ENCODE measurements around the gene MTHFS.

GRCh38 chr15:78406216-78406424, 31.9 kb upstream of the IREB2 start:
- RAMPAGE, total RNA: no peak

GRCh38 chr15:78448731-78449322, 10.8 kb downstream of the IREB2 start:
- RAMPAGE, total RNA: no peak

GRCh38 chr15:78461561-78462075, 23.6 kb downstream of the IREB2 start:
- RAMPAGE, total RNA: no peak

DNA sequence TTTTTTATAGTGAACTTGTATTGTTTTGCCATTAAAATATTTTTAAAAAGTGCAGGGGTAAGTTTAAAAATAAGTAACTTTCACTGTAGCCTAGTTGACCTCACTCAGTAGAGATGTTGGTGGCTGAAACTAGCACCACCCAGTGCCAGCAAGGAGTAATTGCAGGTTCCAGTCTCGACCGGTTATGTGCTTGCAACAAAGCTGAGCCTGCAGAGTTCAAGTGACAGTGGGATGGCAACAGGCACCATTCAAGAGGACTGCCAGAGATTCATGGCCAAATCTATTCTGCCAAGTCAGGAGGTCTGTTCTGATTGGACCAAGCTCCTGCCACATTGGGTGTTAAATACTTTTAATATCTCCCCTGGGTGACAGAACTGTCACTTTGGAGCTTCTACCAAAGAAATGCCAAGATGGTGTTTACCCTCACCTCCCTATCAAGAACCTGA, 2.7 kb downstream of the ADAMTS7 start:
- RAMPAGE, total RNA: no peak

DNA sequence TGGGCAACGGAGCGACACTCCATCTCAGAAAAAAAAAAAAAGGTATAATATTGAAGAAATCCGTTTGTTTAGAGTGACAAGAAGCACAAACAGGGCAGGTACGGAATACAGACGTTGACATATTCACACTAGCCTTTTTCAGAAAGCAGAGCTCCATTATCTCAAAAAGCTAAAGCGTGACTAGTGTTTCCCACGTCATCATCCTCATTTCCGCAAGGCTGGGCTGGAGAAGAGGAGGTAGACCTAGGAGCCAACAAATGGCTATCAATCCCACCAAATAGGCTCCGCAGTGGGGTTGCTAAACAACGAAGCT, 647 bp upstream of the MORF4L1 start:
- RAMPAGE, total RNA: no peak

DNA sequence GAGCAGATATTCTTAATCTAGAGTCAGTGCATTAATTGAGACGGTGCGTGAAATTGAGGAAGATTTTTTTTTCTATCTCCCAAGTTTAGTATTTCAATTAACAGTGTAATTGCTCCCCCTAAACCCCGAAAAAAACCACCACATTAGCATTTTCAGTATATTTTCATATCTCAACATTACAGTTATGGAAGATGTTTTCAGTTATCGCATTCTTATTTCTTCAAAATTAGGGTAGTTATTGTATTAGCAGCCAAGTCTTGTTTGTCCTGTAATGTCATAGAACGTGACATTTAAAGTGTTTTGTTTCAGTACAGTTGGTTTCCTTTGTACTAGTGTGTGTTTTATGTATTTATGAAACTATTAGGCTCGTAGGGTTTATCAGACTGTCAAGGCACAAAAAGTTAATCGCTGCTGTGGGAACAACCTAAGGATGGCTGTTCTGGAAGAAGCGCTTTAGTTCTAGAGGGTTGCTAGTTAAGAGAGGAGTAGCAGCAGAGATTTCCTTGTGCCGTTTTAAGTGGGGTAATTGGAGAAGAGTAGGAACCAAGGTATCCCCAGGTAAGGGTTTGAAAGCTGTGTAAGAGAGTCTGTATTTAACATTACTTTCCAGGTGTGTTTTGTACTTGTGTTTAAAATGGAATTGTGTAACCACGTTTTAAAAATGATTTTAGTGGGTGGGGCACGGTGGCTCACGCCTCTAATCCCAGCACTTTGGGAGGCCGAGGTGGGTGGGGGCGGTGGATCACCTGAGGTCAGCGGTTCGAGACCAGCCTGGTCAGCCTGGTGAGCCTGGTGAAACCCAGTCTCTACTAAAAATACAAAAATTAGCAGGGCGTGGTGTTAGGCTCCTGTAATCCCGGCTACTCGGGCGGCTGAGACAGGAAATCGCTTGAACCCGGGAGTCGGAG, 2.4 kb downstream of the MORF4L1 start:
- RAMPAGE, total RNA: no peak

GRCh38 chr15:78909855-78910426, 34.9 kb downstream of the CTSH start:
- RAMPAGE, total RNA: no peak

GRCh38 chr15:78951826-78952535, 7.1 kb upstream of the CTSH start:
- RAMPAGE, total RNA: no peak

GRCh38 chr15:79009238-79009643, 64.4 kb upstream of the CTSH start:
- RAMPAGE, total RNA: no peak

DNA sequence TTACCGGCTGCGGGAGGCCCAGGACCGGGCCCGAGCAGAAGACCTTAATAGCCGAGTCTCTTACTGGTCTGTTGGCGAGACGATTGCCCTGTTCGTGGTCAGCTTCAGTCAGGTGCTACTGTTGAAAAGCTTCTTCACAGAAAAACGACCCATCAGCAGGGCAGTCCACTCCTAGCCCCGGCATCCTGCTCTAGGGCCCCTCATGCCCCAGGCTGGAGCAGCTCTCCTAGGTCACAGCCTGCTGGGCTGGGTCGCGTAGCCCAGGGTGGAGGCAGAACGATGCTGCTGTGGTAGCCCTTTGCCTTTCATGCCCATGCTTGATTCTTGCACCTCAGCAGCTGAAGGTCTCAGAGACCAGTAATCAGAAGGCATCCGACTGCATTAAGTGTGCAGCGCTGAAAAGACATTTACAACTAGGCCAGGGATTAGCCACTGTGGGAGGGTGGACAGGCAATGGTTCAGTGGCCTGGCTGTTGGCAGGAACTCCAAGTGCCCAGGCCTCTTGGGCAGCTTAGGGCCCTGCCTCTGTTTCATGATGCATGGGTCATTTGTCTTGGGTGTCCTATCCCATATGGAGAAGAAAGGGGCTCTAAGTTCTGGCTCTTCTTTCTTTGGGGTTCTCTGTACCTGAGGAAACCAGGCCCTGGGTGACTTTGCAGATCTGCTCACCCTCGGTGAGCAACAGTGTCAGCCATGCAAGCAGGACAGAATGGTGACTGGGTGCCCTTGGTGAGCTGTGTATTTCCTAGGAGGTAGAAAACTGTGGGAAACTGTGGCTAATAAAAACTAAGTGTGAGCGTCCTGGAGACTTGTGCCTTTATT, 11.3 kb downstream of the TMED3 start:
- RAMPAGE, total RNA: no peak

GRCh38 chr15:79853527-79853822, 43.3 kb downstream of the MTHFS start:
- RAMPAGE, total RNA: no peak

DNA sequence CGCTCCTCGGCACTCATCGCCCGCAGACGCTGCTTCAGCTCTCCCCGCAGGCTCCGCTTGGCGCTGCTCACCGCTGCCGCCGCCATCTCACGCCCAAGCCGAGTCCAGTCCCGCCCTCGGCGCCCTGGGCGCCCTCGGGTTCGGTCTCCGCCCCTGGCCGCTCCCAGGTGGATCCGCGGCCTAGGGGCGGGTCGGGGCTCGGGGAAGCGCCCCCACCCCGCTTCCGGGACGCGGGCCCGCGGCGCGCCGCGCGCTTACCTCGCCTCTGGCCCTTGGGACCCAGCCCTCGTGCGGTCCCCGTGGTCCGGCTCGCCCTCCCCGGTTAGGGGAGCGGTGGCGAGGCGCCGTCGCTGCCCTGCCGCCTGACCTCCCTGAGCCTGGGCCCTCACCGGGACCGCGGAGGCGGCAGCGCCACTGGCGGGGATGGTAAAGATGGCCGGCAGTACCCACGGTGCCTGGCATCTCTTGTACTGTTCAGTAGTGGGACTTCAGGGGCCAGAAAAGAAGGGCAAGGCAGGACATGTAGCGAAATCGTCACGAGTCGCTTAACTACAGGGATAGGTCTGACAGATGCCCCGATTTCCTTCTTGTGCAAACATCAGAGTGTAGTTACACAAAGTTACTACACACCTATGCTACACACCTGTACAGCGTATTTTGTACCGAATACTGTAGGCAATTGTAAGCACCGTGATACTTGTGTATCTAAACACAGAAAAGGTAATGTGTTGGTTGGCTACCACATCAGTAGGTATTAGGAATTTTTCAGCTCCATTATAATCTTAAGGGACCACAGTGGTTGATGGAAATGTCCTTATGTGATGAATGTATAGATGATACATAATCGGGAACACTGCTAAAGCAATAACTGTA, at the start of gene MTHFS:
Gene MTHFS (minus strand): TSS at position 112 of the 873 bp plus-strand sequence.
- RAMPAGE, total RNA: start-site peak on the minus strand centred at position 100 of the sequence, 13 bp wide, 52 and 48 reads in 2 replicates

DNA sequence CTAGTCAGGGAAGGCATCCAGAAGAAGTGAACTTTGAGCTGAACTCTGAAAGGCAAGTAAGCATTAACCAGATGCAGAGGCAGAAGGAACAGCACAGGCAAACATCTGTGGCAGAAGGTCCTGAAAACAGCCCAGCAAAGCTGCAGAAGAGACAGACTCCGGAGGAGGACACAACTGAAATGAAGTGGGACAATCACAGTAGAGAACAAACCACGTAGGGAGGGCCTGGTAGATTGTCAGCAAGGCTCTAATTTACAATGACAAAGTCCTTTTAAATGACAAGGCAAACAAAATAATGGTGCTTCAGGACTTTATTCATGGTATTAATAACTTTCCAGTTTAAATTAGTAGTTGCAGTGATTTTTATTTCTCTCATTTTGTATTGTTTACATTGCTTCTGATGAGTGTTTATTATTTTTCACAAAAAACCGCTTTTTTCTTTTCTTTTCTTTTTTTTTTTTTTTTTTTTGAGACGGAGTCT, 14.5 kb downstream of the BCL2A1 start:
- RAMPAGE, total RNA: no peak

DNA sequence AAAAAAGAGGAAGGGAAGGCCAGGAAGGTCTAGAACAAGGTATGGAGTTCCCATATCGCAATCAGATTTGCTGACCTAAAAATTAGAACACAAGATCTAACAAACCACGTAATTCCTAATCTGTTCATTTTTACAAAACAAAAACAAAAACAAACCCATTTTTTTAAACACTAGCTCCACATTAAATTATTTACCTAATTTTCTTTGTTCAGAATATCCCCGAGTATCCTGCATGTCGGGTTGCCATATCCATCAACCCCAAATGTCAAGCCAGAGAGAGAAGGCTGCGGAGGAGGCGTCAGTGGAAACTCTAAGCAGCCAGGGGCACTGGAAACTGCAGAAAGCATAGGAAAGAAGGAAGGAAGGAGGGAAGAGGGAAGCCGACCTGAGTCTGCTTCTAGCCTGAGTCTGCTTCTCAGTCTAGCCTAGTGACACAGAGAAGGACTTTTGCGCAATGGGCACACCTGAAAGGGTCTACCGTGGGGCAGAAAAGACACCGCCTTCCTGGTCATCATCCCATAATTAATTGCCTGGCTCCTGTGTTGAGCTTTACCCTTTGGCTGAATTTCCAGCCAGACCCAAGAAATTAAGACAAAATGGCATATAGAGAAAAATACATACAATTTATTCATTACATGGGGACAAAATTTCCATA, 10.6 kb downstream of the BCL2A1 start:
- RAMPAGE, total RNA: no peak

GRCh38 chr15:79973496-79974102, 2.6 kb upstream of the BCL2A1 start:
- RAMPAGE, total RNA: no peak

GRCh38 chr15:80059057-80059595, 350 bp upstream of the ZFAND6 start:
- RAMPAGE, total RNA: no peak

DNA sequence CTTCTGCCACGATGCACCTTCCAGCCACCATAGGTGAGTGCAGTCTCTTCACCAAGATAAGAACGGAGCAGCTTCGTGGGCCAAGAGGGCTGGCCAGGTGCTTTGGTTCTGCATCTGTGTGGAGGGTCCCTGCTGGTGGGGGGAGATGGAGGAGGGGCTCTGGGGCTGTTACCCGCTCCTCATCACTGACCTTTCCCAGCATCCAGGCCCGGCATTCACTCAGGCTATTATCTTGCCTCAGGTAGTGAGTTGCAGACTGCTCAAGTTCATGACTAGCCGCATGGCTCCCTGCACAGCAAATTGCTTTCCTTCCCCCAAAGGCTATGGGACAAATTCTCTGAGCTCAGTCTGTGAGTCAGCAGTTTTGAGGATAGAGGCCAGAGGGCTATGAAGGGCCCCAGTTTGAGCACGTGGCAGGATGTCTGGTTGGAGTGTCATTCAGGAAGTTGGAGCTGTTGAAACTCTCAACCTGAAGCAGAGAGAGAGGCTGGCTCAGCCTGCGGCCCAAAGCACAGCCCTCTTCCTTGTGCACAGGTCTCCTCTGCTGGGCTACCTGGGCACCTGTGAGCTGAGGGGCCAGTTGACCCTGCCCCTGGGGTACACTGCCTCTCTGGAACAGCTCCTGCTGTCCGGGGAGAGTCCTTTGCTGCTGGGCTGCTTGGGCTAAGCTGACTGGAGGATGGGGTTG, 7.8 kb downstream of the FAH start:
- RAMPAGE, total RNA: no peak

GRCh38 chr15:80246261-80246932, 5.6 kb downstream of the CTXND1 start:
- RAMPAGE, total RNA: no peak

DNA sequence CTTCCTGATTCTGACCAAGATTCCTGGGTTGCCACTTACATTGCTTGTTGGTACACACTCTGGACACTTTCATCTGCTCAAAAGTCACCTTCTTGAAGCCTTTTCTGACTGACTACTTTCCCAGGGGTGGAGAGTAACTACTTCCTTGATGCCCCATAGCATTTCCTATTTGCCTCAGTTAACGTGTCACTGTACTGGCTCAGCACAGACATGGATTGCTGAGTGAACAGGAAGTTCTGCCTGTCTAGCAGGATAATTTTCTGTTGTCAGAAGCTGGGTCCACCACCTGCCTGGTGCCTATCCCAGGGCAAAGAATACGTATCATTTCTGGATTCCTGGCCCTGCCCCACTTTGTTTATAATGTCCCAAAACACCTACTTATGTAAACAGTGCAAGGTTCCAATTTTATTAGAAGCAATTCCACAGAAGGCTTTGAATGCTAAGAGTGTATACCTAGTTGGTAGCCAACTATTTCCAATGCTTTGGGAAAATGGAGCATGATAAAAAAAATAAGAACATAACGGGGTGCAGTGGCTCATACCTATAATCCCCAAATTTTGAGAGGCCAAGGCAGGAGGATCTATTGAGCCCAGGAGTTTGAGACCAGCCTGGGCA, 15.2 kb upstream of the ABHD17C start:
- RAMPAGE, total RNA: no peak

GRCh38 chr15:80695492-80696125, 499 bp downstream of the ABHD17C start:
- RAMPAGE, total RNA: no peak

All from foreskin keratinocyte (primary cell).